Mesenchymal stem cell of Wharton's jelly (primary cell): ENCODE measurements around a stretch of chr2.

DNA sequence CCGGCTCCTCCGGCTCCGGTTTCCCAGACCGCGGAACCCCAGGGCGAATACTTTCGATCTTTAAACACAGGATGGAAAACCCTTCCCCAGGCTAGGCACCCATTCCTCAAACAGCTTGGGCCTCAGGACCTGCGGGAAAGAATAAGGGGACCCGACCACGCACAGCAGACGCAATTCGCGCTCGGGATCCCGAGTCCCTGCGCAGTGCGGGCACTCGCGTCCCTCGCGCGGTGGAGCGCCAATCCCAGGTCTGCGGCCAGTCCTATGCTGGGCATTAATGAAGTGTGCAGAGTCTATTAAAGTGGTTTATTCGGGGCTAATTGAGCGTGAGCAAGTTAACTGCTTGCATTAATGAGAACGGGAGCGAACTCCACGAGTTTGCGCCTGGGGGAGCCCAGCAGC lies 1.9 kb downstream of the OSR1 start:
- CAGE, long polyA plus RNA = no peak

DNA sequence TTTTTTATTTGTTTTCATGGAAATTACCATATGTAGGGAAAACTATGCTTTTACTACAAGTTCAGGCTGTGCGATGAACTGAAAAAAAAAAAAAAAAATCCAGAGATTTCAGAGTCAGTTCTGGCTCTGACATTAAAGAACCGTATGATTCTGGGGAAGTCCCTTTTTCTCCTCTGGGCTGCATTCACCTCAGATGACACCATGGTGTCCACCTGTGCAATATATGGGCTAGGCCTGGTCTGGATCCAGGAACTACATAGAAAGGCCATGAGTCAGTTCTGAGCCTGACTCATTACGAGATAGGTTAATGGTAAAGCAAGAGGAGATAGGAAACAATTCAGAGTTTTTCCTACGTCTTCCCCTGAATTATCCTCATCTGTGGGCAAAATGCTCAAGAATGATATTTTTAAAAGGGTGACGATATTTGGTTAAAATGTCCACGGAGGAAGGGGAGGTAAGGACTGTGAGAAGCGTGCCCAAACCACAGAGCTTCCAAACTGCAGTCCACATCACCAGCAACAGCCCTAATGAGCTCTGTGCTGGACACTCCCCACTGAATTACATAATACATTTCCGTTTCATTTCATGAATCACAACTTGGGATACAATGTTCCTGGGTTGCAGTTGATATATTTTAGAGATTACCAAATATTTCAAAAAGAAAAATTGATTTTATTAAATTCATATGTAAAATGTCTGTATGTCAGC lies 180.1 kb upstream of the OSR1 start:
- CAGE, long polyA plus RNA = no peak

- CAGE, long polyA plus RNA = no peak
These were observed 190.2 kb downstream of the TTC32 start for GRCh38 chr2:19711406-19712178.

GRCh38 chr2:19899841-19900372 lies 1.9 kb downstream of the TTC32 start:
- CAGE, long polyA plus RNA = no peak

GRCh38 chr2:19962687-19963490 lies 27.0 kb downstream of the WDR35 start:
- CAGE, long polyA plus RNA = no peak

DNA sequence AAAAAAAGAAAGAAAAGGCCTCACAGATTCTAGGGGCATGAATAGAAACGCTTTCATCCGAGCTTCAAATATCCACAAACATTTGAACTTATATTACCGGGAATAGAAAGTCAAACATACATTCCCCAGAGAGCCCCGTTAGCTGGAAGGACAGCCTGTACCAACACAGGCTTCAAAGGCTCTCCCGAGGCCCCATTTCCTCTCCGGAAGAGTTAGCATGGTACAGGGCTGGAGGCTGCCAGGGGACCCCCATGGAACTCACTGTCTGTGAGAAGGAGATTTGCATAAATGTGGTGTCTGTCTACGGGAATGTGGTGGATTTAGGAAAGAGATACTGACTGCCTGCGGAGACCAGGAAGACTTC lies 678 bp upstream of the MATN3 start:
- CAGE, long polyA plus RNA = no peak

GRCh38 chr2:20052446-20053313 lies 1.3 kb upstream of the LAPTM4A start:
- CAGE, long polyA plus RNA = no peak

DNA sequence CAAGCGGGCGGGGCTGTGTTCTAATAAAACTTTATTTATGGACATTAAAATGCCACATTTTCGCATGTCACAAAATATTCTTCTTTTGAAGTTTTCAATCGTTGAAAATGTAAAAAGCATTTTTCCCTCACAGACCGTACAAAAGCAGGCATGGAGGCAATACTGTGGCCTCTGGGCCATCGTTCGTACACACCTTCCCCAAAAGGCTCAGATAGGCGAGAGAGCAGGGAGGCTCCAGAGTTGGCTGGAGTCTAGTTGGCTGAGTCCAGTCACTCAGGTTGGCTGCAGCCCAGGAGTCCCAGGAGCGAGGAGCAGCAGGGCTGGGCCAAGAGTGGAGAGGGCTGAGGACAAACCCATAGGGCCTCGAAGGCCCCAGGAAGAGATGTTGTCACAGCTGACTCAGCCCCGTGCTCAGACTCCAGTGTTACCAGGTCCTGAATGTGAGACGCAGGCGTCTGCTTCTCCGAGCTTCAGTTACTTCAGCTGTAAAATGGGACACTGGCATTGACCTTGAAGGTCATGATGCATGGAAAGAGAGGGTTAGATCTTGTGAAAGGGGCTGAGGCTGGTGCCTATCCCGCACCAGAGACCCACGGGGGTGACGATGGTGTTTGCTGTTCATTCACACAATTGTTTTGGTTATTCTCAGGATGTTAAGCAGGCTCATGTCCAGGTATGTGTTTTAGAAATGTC lies 42.4 kb downstream of the SDC1 start:
- CAGE, long polyA plus RNA = no peak

DNA sequence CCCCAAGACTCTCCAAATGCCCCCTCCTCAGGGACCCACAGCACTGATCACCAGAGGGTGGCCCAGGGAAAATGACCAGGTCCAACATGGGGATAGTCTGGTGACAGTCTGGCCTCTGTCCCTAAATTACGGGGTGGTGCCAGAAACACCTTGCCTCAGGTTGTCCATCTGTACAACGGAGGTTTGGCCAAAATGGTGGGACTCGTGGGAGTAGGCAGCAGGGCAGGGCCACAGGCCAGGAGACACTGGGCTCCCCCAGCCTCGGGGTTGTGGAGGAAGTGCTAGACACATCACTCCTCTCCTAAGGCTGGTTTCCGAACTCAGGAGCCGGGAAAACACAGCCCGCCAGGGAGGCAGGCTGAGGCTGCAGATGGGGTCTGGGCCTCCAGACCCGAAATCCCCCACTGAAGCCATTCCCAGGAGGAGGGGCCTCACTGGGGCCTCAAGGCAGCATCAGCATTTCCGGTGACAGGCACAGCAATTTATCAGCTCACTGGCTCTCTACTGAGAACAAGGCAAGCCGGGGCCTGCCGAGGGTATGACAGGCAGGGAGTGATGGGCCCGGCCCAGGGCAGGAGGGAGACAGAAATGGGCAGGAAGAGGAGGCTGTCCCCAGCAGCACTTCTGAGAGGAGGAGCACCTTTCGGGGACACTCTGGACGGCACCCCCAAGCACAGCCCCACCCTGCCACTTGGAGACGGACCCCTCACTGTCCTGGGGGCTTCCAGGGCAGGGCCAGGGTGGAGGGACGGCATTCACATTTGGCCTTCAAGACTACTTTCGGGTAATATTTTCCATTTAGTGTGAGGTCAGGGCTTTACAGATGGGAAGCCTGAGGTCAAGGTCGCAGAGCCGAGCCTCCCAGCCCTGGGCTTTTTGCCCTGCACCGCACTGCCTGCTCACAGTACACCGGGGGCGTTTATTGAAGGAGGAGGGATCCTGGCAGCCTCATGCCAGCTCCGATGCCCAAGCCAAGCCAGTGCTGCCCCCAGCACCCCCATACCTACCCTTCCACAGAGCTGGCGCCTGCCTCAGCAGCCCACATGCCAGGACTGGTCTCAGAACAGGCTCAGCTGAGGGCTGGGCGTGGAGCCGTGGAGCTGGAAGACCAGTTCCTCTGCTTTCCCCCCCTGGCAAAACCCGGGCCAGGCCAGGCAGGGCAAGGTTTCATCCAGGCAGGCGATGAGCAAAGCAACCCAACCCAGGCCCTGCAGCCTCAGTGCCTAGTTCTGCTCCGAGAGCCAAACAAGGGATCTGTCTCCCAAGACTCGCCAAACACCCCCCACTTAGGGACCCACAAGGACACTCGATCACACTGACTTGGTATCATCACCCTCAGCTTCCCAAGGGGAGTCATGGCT lies 12.3 kb downstream of the SDC1 start:
- CAGE, long polyA plus RNA = no peak

DNA sequence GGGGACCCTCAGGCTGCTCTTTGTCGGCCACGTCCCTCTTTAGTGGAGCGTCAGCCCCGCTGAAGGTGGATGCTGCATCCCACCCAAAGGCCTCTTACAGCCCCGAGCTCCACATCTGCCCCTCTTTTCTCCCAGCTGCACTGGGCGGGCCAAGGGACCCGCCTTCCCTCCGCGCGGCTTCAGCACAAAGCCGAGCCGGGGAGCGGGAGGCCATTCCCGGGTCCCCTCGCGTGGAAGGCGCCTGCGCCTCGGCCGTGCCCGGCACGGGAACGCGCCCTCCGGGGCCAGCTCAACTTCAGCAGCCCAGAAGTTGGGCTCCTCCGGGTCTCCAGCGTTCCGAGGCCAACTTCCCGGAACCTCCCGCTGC lies 1.1 kb downstream of the SDC1 start:
- CAGE, long polyA plus RNA = no peak

- CAGE, long polyA plus RNA = no peak
These were observed 388 bp downstream of the SDC1 start for GRCh38 chr2:20224527-20224956.

DNA sequence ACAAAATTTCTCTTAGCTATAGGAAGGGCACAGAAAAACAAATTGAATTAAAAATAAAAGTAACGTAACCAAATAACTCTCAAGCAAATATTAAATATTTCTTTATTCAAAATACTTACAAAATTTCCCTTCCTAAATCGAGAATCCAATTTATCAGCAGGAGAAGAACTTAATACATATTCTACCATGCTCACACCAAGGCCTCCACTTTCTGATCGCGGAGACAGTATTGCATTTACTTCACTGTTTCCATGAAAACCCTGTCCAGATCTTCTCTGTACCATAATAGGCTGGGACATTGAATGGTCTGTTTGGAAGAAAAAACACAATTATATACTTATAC lies 38.6 kb downstream of the PUM2 start:
- CAGE, long polyA plus RNA = no peak

GRCh38 chr2:20449445-20450018 lies 2.7 kb downstream of the RHOB start:
- CAGE, long polyA plus RNA = no peak

DNA sequence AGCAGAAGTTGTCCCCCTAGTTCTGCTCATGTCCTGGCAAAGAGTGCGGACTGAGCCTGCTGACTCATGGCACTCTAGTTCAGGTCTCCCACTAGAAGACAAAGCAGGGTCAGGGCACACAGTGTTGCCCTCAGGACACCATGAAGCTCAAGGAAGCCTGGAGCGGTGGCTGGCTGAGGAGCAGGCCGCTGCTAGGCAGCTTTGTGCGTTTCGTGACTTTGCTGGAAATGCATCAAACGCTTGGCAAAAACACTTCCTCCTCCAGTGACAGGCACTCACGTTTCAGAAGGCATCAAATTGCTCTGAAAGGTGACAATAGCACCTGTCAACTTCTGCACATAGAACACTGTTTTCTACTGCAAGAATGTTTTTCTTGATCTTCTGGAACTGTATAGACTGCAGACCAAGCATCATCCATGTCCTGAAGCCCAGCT lies 49.7 kb downstream of the RHOB start:
- CAGE, long polyA plus RNA = no peak

GRCh38 chr2:20524455-20525212 lies 77.8 kb downstream of the RHOB start:
- CAGE, long polyA plus RNA = no peak

DNA sequence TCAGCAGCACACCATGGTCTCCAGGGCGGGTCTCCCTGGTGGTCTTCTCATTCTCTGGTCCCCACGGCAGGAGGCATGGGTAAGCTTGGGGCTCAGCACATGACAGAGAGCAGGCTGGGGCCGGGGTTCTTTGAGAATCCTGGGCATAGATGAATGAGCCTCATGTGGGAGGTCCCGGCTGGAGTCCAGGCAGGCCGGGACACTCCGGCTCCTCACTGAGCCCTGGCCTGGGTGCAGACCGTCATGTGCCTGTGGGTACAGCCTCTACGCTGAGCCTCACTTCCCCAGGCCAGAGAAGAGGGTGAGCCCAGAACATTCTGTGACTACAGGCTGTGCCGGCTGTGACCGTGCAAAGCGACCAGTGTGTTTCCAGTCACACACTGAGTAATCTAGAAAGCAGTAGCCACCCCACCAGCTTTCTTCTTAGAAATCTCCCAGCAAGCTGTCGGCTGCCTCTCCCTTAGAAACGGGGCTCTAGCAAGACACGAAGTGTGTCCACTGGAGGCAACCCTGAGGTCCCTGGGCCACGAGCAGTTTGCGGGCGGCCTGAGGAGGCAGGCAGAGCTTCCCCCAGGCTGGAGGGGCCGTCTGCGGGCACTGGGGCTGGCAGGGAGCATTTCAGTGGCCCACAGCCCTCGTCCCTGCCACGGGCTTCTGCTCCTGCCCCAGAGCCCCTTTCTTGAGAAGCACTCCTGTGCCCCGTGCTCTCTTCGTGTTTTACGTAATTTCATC lies 93.2 kb downstream of the RHOB start:
- CAGE, long polyA plus RNA = no peak

DNA sequence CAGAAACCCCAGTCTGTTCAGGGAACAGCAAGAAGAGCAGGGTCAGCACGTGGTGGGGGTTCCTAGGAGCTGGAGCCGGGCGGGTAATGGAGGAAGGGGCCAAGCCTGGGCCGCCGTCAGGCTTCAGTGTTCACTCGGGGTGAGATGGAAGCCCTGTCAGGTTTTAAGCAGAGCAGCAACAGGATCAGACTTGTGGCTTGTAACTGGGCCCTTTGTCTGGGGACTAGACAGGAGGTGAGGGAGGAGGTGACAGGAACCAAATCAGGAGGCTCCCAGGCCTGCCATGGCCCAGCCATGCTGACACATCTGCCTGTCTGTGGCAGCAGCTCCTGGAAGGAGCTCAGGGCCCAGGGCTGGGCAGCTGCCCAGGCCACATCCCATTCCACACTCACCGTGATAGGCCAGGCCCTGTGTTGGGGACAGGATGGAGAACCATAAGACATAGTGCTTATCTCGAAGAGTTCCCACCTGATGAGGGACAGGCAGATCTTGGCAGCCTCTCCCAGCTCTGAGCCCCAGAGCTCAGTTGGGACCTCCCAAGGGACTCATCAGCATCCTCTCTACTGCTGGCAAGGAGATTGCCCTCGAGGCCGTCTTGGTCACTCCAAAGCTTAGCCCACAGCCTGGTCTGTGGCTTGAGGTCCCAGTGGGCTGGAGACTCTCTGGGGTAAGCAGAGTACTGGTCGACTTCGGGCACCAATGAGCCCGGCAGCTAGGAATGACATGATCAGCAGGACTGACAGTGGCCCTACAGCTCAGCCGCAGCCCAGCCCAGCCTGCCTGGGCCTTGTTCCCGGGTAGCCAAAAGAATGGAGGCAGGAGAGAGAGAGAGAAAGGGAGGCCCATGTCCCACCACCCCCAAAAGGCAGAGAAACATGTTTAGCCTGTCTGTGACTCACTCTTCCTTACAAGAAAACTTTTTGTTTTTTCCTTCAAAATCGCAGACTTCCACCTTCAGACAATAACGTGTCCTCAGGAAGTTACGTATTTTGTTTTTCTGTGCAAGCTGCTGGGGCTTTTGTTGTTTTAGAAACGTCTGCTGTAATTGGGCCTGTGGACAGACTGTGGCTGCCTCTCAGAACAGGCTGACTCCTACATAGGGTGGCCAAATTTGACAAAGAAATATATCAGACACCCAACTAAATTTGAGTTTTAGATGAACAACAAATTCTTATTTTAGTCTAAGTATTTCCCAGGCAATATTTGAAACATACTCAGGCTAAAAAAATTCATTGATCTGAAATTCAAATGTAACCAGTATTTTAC lies 82.1 kb downstream of the HS1BP3 start:
- CAGE, long polyA plus RNA = no peak

DNA sequence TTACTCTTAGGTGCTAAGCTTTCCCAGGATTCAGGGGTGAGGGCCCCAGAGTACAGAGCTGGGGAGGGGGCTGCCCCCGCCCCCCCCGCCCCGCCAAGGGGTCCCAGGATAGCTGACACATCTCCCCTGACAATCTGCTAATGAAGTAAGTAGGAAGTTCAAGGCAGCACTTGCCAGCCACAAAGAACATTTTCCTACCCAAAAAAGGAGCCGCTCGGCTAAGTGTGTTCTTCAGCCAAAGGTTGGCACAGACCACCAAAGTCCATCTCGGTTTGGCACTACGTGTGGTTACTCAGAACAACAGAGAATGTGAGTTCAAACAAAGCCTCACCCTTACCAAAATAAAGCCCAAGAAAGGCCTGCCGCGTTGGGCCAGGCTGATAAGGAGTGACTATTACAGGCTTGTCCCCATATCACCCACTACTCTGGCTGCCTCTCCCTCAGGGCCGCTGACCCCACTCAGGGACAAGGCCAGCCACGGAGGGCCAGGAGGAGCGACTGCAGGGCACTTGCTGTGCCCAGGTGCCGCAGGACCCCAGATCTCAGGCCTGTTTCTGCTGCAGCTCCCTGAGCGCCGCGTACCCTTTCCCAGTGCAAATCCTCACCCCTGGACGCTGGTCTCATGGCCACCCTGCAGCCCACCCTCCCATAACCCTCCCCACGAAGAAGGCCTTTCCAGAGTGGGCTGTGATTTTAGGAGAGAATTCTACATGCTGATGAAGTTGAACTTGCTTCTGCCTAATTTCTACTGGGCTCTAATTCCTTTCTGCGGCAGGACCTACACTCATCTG lies 13.7 kb downstream of the HS1BP3 start:
- CAGE, long polyA plus RNA = no peak

DNA sequence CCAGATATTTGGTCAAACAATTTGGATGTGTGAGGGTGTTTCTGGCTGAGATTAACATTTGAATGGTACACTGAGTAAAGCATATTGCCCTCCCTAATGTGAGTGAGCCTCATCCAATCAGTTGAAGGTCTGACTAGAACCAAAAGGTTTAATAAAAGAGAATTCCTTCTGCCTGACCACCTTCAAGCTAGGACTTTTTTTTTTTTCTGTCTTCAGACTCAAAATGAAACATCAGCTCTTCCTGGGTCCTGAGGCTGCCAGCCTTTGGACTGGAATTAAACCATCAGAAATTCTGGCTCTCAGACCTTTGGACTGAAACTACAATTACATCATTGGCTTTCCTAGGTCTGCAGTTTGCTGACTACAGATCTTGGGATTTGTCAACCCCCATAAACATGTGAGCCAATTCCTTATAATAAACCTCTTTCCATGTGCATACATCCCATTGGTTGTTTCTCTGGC lies 65.3 kb downstream of the LDAH start:
- CAGE, long polyA plus RNA = no peak

DNA sequence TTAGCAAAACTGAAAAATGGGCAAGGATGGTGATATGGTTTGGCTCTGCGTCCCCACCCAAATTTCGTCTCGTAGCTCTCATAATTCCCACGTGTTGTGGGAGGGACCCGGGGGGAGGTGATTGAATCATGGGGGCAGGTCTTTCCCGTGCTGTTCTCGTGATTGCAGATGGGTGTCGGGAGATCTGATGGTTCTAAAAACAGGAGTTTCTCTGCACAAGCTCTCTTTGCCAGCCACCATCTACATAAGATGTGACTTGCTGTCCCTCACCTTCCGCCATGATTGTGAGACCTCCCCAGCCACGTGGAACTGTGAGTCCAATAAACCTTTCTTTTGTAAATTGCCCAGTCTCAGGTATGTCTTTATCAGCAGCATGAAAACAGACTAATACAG lies 4.0 kb downstream of the APOB start:
- CAGE, long polyA plus RNA = no peak